Cardiac fibroblast (primary cell): ENCODE data around the genes FZD2 and GJC1.

- RRBS = 2% methylated on average over 27 of the region's 52 CpGs
Measured at GRCh38 chr17:44556966-44557659, at the start of gene FZD2. Gene FZD2 (plus strand): TSS chr17:44557484.

- RRBS = 1% methylated on average over 29 of the region's 126 CpGs
Measured at GRCh38 chr17:44829363-44830340, at the start of gene GJC1. Gene GJC1 (minus strand): TSS chr17:44830287.

DNA sequence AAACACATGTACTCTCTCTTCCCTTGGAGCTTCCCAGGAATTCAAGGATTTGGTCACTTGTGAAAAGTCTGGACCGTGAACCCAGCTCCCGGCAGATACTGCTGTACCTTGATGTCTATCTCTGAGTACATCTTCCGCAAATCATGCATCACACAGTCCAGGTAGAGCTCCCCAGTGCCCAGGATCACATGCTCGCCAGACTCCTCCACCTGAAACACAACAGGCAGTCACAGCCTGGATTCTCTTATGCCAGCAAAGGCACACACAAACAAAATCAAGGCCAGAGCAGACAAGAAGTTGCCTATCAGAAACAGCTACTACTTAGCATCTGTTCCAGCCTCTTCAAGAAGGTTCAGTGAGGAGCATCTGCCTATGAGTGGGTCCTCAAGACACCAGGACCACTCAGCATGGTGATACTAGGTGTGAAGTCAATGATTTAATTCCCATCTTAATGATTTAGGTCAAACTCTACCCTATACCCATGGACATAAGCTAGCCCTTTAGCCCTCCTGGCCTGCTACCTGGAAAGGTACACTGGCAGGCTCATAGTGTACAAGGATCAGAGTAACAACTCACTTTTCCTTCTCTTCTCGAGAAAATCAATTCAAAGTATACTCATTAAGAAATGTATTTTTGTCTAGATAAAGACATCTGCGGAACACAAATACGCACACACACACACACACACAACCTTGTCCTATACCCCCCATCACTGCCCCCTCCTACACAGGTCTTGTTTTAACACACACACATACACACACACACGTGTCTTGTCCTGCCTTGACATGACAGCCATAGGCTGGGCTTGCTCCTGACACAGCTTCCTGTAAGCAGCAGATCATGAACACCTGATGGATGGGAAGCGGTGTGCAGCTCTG, 11.5 kb downstream of the HIGD1B start:
- RRBS = no CpG with 5 or more reads among the region's 9 CpGs

- RRBS = 4% methylated on average over 7 of the region's 51 CpGs
Measured at GRCh38 chr17:44911094-44911846, 4.0 kb downstream of the GFAP start.

DNA sequence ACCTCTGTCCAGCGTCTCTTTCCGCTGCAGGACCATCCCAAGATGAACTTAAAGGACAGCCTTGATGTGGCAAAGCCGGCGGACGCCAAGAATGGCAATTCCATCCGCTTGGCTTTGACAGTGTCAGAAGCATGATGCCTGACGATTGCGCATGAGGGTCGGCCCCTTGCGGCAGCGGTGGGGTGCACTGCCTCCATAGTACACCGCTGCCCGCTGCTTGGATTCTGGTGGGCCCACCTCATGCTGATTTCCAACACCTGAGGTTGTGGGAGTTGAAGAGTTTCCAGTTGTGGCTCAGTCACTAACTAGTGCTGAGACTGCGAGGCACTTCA, 505 bp upstream of the KIF18B start:
- RRBS = no CpG with 5 or more reads among the region's 14 CpGs

DNA sequence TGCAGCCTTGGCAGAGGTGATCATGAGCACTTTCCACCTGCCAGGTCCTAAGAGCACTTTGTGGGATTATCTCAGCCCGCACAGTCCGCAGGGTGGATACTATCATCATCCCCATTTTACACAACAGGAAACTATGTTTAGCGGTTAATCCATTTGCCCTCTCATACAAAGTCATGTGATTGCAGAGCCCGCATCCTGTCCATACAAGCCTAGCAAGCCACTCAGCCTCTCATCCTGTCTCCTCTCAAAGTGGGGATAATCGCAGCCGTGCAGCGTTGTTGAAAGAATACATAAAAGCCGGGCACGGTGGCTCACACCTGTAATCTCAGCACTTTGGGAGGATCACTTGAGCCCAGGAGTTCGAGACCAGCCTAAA, 847 bp upstream of the DCAKD start:
- RRBS = no CpG with 5 or more reads among the region's 10 CpGs

- RRBS = no CpG with 5 or more reads among the region's 23 CpGs
Measured at GRCh38 chr17:45118689-45119201, 13.6 kb downstream of the PLCD3 start.

DNA sequence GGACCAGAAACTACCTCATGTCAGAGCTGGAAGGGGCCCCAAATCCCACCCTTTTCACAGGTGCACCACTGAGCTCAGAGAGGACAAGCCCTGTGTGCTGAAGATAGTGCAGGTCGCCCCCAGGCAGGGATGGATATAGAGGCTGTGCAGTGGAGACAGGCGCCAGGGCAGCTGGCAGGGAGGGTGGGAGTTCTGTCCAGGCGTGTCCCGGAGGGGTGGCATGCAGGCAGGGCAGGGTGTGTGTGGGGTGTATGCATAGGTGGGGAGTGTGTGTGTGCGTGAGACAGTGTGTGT, 4.9 kb downstream of the PLCD3 start:
- RRBS = no CpG with 5 or more reads among the region's 5 CpGs

DNA sequence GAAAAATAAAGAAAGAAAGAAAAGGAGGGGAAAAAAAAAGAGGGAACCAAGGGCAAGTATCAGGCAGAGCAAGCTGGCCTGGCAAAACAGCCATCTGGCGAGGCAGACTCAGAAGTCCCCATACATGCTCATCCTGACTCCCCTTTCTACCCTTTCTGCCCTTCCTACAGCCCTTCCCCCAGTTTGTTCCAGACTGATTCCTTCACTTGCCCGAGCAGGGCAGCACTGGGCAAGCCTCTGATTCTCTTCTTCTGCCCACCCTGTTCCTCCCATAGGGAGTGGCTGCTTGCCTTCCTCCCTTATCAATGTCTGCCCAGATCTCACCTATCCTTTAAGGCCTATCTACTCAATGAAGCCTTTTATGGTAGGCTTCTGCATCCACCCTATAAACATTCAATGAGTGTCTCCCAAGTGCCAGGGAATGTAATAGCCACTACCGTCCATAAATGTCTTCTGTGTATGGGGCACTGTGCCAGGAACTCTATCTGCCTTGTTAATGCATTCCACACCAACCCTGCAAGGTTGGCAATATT, 20.2 kb downstream of the MAP3K14 start:
- RRBS = no CpG with 5 or more reads among the region's 3 CpGs

- RRBS = no CpG with 5 or more reads among the region's 12 CpGs
Measured at GRCh38 chr17:45318869-45319947, 2.4 kb upstream of the MAP3K14 start.

GRCh38 chr17:45430377-45430804, 2.3 kb downstream of the ARHGAP27 start:
- RRBS = no CpG with 5 or more reads among the region's 22 CpGs

DNA sequence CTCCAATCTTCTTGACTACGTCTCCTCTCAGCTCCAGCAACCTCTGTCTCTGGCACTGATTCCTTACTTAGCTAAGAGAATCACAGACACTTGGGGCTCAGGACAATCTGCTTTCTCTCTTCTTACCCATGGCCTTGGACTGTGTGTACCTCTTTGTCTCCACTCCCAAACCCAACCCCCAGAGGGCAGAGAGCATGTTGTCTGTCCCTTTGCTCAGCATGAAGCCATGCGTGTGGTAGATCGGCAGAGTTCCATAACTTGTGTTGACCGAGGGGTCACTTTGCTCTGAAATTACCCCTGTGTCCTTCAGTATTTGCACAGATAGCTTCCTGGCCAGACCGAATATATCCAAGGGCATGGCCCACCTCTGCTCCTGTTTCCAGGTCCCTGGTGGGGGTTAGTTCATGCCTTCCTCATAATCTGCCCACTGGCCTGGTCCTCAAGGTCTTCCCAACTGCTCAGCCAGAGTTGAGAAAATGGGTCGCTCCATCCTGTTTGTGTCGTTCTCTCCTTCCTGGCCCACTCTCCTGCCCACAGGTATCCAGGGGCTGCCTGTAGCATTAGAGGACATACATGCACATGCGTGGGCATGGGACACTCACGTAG, 41.6 kb downstream of the MAPT start:
- RRBS = no CpG with 5 or more reads among the region's 9 CpGs

- RRBS = no CpG with 5 or more reads among the region's 22 CpGs
Measured at GRCh38 chr17:46030971-46031933, 32.2 kb downstream of the STH start.

DNA sequence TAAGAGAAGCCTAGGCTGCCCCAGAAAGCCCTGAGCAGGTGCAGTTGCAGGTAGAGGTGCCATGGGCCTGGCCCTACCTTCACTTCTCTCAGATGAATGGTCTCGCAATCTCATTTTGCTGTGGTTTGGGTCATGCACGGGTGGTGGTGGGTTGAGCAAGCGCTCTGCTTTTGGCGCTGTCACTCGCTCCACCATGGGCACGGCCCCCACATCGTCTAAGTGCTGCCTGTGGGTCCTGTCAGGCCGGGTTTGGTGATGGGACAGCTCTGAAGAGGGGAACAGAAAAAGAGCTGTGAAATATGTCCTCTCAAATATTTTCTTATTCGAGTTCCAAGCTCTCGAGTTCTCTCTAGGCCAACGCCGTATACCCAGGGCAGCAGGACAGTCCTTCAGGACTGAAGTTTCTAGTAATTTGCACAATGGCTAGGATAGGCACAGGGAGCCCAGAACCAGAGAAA, 39.9 kb downstream of the STH start:
- RRBS = no CpG with 5 or more reads among the region's 12 CpGs

DNA sequence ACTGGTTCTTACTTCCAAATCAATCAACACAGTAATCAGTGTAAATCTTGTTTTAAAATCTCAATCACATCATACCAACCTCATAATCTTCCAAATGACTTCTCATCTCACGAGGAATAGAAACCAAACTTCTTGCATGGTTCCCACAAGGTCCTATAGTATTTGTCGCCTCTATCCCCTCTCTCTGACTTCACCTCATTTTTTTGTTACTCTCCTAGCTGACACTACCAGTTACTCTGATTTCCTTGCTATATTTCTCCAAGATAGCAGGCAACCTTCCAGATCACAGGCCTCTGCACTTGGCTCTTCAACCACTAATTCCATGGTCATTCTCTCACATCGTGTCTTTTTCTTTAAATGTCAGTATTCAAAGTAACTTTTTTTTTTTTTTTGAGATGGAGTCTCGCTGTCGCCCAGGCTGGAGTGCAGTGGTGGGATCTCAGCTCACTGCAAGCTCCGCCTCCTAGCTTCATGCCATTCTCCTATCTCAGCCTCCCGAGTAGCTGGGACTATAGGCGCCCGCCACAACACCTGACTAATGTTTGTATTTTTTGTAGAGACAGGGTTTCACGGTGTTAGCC, 55.5 kb downstream of the STH start:
- RRBS = no CpG with 5 or more reads among the region's 10 CpGs

DNA sequence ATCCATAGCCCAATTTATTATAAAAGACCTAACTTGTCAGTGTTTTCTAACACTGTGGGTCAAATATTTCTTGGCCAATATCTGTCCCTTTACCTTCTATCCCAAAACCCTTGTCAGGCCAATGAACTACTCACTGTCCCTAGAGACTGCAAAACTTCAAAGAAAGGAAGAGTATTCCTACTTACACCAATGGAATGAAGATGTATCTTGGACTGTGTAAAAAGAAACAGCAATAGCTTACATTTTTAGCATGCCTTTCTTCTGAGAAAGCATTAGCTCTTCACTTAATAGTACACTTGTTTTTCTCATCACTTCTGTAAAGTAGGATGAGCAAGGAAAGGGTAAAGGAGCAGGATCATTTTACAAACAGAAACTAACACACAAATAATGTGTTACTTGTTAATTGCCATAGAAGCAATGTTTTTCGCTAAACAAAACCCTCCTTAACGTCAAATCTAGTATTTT, 74.0 kb downstream of the STH start:
- RRBS = no CpG with 5 or more reads among the region's 2 CpGs

GRCh38 chr17:46078354-46079278, 79.6 kb downstream of the STH start:
- RRBS = no CpG with 5 or more reads among the region's 4 CpGs

GRCh38 chr17:46109712-46110131, 83.5 kb downstream of the KANSL1 start:
- RRBS = no CpG with 5 or more reads among the region's 2 CpGs

- RRBS = no CpG with 5 or more reads among the region's 3 CpGs
Measured at GRCh38 chr17:46130500-46131072, 62.6 kb downstream of the KANSL1 start.

GRCh38 chr17:46259841-46260353, 35.0 kb upstream of the LRRC37A start:
- RRBS = no CpG with 5 or more reads among the region's 45 CpGs